SK-MEL-5 (cell line): Measurements from ENCODE around the genes MS4A4A and MS4A5.

DNA sequence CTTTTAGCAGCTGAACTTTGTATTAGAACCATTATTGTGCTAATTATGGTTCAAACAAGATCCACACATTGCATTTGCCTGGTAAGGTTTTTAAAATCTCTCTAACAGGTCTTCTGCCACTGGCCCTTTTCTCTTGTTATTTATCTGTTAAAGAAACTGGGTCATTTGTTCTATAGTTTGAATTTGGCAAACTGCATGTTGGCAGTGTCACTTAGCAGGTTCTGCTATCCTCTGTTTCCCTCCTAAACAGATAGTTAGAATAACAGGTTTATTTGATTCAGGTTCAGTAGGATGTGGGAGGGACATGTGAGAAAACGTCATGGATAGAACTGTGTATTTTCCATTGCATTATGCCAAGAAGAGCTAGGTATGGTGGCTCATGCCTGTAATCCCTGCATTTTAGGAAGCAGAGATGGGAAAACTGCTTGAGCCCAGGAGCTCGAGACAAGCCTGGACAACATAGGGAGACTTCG, 24.4 kb downstream of the PATL1 start:
RAMPAGE:
- cytosol, long total RNA = no peak
- long total RNA = no peak
- nucleus, long total RNA = no peak

GRCh38 chr11:59800604-59801520, 9.7 kb downstream of the MRPL16 start:
RAMPAGE:
- cytosol, long total RNA = no peak
- long total RNA = no peak
- nucleus, long total RNA = no peak

RAMPAGE:
- cytosol, long total RNA = no peak
- long total RNA = no peak
- nucleus, long total RNA = no peak
Measured at GRCh38 chr11:60184273-60184997, 1.6 kb upstream of the MS4A6A start.

DNA sequence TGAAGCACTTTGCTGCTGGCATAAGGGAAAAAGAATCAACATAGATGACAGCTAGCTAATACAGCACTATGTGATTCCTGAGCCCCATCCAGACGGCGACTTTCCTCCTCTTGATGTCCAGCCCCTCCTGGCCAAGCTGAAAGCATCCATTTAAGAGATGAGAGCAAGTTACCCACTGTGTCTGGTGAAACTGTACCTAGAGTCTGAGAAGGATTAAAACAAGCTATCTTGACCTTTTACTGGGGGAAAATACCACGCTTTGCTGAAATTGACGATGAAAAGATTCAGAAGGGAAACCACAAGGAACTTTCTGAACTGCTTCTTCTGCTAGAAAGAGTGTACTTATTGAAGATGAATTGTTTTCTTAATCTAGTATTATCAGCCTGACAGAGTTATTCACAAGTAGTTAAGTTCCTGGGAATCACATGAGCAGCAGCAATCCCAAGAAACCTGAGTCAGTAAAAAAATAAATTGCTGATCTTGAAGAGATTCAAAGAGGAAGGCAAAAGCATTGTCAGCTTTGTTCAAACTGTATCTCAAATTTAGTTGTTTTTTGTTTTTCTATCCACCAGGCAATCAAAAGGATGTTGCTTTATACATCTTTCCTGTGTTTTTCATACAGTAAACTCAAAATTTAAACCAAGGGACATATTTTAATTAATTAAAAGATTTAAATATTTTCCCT, 13.1 kb upstream of the MS4A6A start:
RAMPAGE:
- cytosol, long total RNA = no peak
- long total RNA = no peak
- nucleus, long total RNA = no peak

GRCh38 chr11:60280284-60280947, at the start of gene MS4A4A:
Gene MS4A4A (plus strand): TSS chr11:60280666.
RAMPAGE:
- cytosol, long total RNA = no peak
- long total RNA = no peak
- nucleus, long total RNA = no peak

DNA sequence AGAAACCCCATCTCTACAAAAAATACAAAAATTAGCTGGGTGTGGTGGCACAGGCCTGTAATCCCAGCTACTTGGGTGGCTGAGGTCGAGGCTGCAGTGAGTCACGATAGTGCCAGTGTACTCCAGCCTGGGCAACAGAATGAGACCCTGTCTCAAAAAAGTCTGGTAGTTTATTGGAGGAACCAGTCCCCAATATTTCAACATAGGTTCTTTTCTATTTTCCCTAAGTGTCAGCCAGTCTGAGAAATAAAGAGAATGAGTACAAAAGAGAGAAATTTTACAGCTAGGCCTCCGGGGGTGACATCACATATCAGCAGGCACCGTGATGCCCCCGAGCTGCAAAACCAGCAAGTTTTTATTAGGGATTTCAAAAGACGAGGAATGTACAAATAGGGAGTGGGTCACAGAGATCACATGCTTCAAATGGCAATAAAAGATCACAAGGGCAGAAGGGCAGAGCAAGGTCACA, 4.9 kb downstream of the MS4A4A start:
RAMPAGE:
- cytosol, long total RNA = no peak
- long total RNA = no peak
- nucleus, long total RNA = no peak

RAMPAGE:
- cytosol, long total RNA = no peak
- long total RNA = no peak
- nucleus, long total RNA = no peak
Measured at GRCh38 chr11:60363908-60364494, 14.3 kb upstream of the MS4A7 start.

GRCh38 chr11:60429335-60429852, at the start of gene MS4A5:
Gene MS4A5 (plus strand): TSS chr11:60429572.
RAMPAGE:
- cytosol, long total RNA = no peak
- long total RNA = no peak
- nucleus, long total RNA = no peak

DNA sequence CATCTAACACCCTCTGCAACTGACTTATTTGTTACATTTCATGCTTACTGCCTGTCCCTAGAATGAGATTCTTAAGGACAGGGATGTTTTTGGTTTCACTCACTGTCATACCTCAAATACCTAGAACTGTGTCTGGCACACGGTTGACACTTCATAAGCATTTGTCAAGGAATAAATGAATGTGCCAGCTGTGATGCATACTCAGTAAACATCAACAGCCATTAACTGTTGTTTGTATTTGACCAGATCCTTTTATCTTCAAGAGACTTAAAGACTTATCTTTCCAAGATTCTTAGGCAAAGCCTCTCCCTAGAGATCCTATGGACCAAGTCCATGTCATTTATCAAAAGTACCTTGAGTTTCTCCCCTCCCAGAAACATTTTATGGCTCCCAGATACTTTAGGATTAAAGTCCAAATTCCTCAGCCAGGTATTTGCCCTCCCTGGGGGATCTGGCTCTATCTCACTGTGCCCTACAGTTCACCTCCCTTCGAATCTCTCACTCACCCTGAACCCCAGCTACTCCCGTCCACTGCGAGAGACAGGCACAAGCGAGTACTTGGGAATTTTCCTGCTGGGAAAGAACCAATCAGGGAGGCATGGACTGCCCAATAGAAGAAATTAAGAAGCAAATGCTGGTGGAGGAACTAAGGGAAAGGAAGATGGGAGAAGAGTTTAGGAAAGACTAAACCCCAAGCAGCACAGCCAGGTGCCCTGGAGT, 11.8 kb downstream of the MS4A8 start:
RAMPAGE:
- cytosol, long total RNA = no peak
- long total RNA = no peak
- nucleus, long total RNA = no peak

DNA sequence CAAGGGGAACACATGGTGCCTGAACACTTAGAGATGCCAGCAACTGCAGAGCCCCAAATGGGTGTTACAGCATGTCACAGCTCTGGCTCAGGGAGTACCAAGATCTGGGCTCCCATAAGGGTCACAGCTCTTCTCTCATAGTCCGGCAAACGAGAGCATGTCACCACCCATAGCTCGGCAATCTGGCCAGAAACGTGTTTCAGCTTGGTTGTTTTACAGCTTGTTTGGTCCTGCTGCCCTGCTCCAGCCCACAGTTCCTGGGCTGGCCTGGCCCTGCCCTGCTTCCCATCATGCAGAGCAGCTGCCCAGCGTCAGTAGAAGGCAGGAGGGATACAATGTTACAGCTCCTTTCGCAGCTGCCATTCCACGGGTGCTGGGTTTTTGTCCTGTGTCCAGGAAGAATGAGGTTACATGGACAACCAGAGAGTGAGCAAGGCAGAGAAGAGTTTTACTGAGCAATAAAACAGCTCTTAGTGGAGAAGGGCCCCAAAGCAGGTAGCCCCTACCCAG, 19.1 kb downstream of the MS4A8 start:
RAMPAGE:
- cytosol, long total RNA = no peak
- long total RNA = no peak
- nucleus, long total RNA = no peak

GRCh38 chr11:60776119-60776488, 9.0 kb upstream of the MS4A10 start:
RAMPAGE:
- cytosol, long total RNA = no peak
- long total RNA = no peak
- nucleus, long total RNA = no peak

DNA sequence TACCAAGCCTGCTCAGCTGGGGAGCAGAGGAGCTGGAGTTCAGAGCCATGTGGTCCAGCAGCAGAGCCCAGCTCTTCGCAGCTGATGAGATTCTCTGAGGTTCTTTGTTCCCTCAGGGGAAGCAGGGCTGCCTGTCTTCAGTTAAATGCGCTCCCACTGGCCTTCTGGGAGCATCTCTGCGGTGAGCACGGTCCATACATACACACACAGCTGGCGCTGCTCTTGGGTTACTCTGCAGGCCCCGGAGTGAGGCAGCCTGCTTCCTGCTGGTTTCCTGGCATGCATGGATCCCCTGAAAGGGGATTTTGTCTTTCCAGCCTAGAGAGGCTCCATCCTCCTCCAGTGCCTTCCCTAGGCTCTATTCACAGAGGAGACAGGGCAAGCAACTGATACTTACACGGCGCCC, 5.3 kb upstream of the PTGDR2 start:
RAMPAGE:
- cytosol, long total RNA = no peak
- long total RNA = no peak
- nucleus, long total RNA = no peak

RAMPAGE:
- cytosol, long total RNA = no peak
- long total RNA = no peak
- nucleus, long total RNA = no peak
Measured at GRCh38 chr11:60878562-60878773, 11.1 kb downstream of the ZP1 start.

DNA sequence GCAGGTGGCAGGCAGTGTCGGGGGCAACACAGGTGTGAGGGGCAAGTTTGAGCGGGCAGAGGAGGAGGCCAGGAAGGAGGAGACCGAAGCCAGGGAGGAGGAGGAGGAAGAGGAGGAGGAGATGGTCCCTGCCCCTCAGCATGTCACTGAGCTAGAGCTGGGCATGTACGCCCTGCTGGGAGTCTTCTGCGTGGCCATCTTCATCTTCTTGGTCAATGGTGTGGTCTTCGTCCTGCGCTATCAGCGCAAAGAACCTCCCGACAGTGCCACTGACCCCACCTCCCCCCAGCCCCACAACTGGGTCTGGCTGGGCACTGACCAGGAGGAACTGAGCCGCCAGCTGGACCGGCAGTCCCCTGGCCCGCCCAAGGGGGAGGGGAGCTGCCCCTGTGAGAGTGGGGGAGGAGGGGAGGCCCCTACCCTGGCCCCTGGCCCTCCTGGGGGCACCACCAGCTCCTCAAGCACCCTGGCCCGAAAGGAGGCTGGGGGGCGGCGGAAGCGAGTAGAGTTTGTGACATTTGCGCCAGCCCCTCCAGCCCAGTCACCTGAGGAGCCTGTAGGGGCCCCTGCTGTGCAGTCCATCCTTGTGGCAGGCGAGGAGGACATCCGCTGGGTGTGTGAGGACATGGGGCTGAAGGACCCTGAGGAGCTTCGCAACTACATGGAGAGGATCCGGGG, 12.1 kb downstream of the TMEM132A start:
RAMPAGE:
- cytosol, long total RNA = no peak
- long total RNA = no peak
- nucleus, long total RNA = no peak

DNA sequence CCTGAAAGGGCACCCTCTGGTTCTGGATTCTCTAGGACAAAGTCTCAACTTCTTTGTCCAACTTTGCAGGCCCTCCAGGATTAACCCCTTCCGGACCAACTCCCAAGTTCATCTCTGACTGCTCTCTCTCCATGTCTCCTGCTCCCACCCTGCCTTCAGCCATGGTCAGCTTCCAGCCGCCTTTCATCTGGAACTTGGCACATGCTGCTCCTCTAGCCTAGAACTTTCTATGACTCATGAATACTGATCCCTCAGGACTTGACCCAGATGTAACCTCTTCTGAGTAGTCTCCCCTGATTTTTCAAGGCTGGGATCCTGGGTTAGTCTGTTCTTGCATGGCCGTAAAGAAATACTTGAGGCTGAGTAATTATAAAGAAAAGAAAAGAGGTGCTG, 5.2 kb upstream of the SLC15A3 start:
RAMPAGE:
- cytosol, long total RNA = no peak
- long total RNA = no peak
- nucleus, long total RNA = no peak

DNA sequence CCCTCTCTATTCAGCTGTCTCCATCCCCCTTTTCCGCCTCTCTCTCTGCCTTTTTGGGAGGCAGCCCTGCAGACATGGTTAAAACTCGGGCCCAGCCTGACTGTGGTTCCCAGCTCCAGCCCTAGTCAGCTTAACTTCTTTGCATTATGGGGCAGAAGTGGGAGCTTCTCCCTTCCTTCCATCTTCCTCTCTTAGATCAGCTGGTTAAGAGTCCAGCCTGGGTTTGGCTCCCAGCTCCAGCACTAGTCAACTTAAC, 319 bp downstream of the PGA3 start:
RAMPAGE:
- cytosol, long total RNA = no peak
- long total RNA = no peak
- nucleus, long total RNA = no peak

RAMPAGE:
- cytosol, long total RNA = no peak
- long total RNA = no peak
- nucleus, long total RNA = no peak
Measured at GRCh38 chr11:61333733-61334309, 793 bp downstream of the TKFC start.

DNA sequence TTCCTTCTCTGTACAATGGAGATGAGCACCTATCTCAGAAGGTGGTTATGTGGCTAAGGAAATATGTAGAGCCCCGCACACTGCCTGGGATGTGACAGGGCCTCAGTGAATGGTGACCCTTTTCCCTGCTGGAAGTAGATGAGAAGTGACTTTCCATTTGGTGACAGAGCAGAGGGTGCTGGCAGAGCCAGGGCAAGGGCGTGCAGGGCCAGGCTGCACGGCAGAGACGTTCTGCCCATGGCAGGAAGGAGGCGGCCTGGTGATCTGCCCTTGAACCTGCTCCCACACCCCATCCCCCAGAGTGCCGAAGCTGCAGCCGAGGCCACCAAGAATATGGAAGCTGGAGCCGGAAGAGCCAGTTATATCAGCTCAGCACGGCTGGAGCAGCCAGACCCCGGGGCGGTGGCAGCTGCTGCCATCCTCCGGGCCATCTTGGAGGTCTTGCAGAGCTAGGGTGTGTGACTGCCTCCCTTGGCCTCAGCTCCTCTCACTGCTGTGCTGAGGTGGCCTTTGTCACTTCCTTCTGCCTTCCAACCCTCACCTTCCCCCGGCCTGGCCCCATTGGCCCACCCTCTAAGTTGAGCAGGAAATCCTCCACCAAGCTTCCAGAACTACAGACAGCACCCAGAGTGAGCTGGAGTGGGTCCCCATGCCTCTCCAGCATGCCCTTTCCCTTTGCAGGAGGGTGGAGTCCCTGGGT, 13.2 kb downstream of the TKFC start:
RAMPAGE:
- cytosol, long total RNA = no peak
- long total RNA = no peak
- nucleus, long total RNA = no peak

RAMPAGE:
- cytosol, long total RNA = no peak
- long total RNA = no peak
- nucleus, long total RNA = no peak
Measured at GRCh38 chr11:61359275-61359985, 2.3 kb downstream of the CYB561A3 start.

RAMPAGE:
- cytosol, long total RNA = no peak
- long total RNA = no peak
- nucleus, long total RNA = no peak
Measured at GRCh38 chr11:61530735-61531711, 22.5 kb downstream of the LRRC10B start.